ENCODE measurements around the genes ANKRD37, CCDC110 and SORBS2.

DNA sequence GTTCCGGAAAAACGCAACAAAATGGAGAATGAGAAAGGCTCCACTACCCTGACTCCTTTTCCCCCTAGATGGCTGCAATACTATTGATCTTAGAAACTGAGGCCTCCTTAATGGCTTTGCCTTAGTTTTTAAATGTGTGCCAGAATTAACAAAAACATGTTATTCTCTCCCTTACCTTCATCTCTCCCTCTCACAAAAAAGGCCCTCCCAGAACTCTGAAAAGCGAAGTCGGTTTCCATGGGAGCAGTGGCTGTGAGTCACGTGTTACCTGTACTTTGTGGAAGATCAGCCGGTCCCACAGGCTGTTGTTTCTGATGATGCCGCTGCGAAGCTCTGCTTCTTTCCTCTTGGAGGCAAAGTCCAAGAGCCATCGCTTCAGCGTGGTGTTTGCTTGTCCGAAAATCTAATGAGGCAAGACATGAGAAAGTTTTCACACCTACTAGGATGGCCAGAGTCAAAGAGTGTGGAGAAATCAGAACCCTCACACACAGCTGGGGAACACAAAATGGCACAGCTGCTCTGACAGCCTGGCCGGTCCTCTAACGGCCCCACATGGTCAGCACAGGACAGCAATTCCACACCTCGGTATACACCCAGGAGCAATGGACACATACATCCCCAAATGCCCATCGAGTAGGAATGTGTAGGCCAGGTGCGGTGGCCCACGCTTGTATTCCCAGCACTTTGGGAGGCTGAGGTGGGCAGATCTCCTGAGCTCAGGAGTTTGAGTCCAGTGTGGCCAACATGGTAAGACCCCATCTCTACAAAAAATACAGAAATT lies 32.6 kb upstream of the CENPU start:
- PRO-cap, result no peak

DNA sequence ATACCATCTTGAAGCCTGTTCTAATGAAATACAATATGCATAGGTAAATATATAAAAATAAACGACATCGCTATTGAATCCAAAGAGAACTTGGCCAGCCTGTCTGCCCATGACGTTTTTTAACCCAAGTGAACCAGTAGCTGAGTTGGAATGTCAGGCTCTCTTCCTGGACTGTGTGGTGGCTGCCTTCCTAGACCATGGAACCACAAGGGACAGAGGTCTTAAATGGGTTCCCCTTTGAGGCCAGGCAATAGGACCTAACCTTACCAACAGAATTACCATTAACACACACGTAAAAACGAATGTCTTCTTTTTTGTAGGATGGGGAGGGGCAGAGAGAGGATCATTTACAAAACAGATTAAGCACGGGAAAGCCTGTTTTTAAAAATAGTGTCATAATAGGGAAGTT lies 69.3 kb upstream of the ACSL1 start:
- PRO-cap, result no peak

- PRO-cap, result no peak
Observed at GRCh38 chr4:185019280-185019935, 1.1 kb downstream of the HELT start.

- PRO-cap, result no peak
Observed at GRCh38 chr4:185108020-185108457, 35.0 kb upstream of the SLC25A4 start.

GRCh38 chr4:185396144-185396949 lies at the start of gene ANKRD37:
Gene ANKRD37, plus strand, starts transcription at chr4:185396841.
- PRO-cap, result bidirectional peak, plus-strand start at chr4:185396275, minus-strand start at chr4:185396257; bidirectional peak, plus-strand start at chr4:185396687, minus-strand start at chr4:185396433

GRCh38 chr4:185471192-185472300 lies at the start of gene CCDC110:
Gene CCDC110, minus strand, starts transcription at chr4:185471733.
- PRO-cap, result bidirectional peak, plus-strand start at chr4:185471415, minus-strand start at chr4:185471103

GRCh38 chr4:185559212-185560417 lies 24.3 kb upstream of the PDLIM3 start:
- PRO-cap, result unidirectional peak, minus-strand start at chr4:185560227

DNA sequence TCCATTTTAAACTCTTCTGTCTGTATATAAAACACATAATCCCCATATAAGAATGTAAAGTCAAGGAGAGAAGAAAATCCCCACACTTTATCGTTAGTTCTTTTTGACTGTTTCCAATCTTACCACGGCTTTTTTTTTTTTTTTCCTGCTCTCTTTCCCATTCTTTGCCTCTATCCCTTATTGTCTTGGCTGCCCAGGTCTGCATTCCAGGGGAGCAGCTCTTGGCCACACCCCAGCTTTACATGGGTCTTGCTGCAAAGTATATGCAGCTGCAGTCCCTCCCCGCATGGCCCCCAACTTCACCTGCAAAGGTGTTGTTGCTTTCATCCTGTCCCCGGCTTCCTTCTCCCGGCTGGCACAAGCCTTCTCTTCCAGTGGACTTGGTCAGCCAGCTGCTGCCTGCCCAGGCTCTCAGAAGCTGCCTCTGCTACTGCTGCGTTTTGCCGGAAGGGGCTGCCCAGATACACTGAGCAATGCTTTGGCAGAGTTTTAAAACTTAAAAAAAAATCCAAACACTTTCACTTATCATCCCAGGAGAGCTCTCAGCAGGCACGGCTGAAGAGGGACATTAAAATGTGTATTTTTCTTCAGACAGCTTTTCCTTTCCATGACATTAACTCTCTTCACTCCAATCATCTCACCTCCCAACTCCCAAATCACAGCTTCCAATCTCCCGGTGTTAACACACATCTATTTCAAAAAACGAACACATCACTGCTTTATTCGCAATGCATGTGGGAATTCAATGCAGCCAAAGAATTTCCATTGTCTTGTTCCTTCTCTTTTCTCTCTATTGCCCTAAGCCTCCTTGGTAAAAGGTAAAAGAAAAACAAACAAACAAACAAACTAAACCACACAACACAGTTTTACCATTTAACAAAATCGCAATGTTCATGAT lies 121.3 kb upstream of the PDLIM3 start:
- PRO-cap, result no peak

GRCh38 chr4:185734613-185735403 lies 77.2 kb downstream of the SORBS2 start:
- PRO-cap, result no peak

DNA sequence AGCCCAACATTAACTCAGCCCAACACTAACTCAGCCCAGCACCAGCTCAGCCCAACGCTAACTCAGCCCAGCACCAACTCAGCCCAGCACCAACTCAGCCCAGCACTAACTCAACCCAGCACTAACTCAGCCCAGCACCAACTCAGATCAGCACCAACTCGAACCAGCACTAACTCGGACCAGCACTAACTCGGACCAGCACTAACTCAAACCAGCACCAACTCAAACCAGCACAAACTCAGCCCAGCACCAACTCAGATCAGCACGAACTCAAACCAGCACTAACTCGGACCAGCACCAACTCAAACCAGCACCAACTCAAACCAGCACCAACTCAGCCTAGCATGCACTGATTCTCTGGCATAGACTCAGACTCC lies 71.3 kb downstream of the SORBS2 start:
- PRO-cap, result no peak

- PRO-cap, result no peak
Observed at GRCh38 chr4:185774706-185775180, 37.3 kb downstream of the SORBS2 start.

GRCh38 chr4:185811607-185812735 lies at the start of gene SORBS2:
Gene SORBS2, minus strand, starts transcription at chr4:185812194.
- PRO-cap, result no peak

DNA sequence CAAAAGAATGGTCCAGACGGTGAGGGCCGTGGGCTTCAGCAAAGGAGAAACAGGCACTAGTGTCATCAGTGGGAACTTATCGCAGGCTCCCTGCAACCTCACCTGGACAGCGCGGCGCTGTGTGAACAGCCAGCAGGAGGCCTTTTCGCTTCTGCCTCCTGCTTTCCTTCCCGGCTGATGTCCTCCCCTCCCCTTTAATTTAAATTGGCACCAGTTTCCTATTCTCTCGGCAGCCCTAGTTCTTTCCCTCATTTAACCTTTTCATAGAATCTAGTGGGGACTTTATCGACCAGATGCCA lies 8.1 kb upstream of the SORBS2 start:
- PRO-cap, result no peak

GRCh38 chr4:185914815-185915274 lies 102.9 kb upstream of the SORBS2 start:
- PRO-cap, result no peak

- PRO-cap, result no peak
Observed at GRCh38 chr4:186015509-186015980, 53.4 kb upstream of the TLR3 start.

DNA sequence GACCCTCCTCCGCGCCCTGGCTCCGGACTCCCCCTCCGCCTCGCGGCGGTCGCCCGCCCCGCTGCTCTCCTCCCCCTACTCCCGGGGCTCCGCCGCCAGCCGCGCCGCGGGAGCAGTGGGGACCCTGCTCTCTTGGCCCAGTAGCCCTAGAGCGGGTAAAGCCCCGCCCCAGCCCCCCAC lies 36.2 kb downstream of the TLR3 start:
- PRO-cap, result no peak

DNA sequence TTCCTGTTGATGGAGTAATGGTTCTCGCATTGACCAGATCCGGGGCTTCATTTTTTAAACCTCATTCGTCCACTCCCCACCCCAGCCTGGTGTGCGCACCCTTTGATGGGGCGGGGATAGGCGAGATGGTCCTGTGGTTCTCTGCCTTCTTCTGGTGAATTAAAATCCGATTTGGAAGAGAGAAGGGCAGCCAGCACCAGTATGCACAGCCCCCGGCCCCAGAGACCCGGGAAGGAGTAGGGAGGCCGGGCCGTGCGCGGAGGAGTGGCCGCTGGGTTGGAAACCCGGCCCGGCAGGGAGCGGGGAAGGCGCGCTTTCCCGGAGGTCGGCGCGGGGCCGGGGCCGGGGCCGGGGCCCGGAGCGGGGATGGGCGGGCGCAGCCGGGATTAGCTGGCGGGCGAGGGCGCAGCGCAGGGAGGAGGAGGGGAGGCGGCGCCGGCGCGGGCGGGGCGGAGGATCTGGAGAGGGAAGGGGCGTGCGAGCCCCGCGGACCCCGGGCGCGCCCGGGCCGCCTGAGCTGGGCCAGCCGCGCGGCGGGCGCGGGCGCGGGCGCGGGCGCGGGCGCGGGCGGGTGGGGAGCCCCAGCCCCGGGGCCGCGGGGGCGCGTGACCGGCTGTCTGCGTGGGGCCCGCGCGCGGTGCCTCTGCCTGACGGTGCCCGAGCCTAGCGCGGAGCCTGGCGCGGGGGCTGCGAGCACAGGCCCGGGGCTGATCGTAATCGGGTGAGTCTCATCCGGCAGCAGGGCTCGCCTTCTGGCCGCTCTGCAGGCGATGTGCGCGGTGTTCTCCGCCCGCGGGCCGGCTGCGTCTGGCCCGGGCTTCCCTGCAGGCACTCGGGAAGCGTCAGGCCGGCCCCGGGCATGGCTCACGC lies 46.7 kb upstream of the CYP4V2 start:
- PRO-cap, result unidirectional peak, minus-strand start at position 809 of the sequence

GRCh38 chr4:186166876-186167594 lies 24.3 kb upstream of the CYP4V2 start:
- PRO-cap, result no peak

- PRO-cap, result no peak
Observed at GRCh38 chr4:186249863-186250169, 16.2 kb upstream of the F11 start.

- PRO-cap, result no peak
Observed at GRCh38 chr4:186644870-186645359, 78.7 kb downstream of the FAT1 start.

All from A673 (cell line).